Epidermal melanocyte (primary cell): ENCODE results near the genes WASHC1, DMRT1 and VLDLR.

DNA sequence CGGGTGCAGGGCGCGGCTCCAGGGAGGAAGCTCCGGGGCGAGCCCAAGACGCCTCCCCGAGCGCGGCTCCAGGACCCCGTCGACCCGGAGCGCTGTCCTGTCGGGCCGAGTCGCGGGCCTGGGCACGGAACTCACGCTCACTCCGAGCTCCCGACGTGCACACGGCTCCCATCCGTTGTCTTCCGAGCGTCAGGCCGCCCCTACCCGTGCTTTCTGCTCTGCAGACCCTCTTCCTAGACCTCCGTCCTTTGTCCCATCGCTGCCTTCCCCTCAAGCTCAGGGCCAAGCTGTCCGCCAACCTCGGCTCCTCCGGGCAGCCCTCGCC, at the start of gene WASHC1:
Gene WASHC1 (minus strand): TSS at position 280 of the 325 bp plus-strand sequence.
- RRBS = no CpG with 5 or more reads among the region's 34 CpGs

- RRBS = no CpG with 5 or more reads among the region's 13 CpGs
Measured at GRCh38 chr9:274020-274954, 59.6 kb downstream of the DOCK8 start.

- RRBS = no CpG with 5 or more reads among the region's 4 CpGs
Measured at GRCh38 chr9:297056-297422, 82.4 kb downstream of the DOCK8 start.

GRCh38 chr9:517957-518883, 13.7 kb downstream of the KANK1 start:
- RRBS = no CpG with 5 or more reads among the region's 13 CpGs

DNA sequence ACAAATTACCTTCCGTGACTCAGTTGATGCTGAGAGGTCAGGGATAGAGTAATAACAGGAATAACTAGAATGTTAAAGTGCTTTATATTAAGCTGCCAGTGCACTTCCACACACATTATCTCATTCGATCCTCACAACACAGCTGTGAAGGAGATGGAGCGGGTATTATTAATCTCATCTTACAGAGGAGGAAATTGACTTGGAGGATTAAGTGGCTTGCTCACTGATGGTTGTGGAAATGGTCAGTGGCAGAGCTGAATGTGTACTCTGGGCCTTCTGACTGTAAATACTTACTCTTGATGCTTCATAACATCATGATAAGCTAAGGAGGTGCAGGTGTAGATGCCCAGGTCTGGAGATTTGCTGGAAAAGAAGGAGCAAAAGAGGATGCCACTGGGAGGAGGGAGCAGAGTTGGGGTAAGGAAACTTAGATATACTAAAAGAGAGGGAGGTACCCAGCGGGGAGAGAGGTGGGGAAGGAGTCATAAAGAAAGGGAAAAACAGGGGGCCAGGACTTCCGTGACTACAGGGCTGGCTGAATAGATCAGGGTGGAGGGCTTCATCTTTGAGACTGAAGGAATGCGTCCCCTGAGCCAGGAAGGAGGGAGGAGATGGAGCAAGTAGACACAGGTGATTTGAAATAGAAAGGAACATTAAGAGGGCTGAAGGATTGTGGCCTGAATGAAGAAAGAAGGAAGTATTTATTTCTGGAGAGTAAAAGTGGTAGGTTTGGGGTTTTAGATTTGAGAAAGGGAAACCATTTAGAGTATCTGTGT, 84.7 kb downstream of the KANK1 start:
- RRBS = no CpG with 5 or more reads among the region's 6 CpGs

GRCh38 chr9:591215-591681, 86.8 kb downstream of the KANK1 start:
- RRBS = no CpG with 5 or more reads among the region's 4 CpGs

DNA sequence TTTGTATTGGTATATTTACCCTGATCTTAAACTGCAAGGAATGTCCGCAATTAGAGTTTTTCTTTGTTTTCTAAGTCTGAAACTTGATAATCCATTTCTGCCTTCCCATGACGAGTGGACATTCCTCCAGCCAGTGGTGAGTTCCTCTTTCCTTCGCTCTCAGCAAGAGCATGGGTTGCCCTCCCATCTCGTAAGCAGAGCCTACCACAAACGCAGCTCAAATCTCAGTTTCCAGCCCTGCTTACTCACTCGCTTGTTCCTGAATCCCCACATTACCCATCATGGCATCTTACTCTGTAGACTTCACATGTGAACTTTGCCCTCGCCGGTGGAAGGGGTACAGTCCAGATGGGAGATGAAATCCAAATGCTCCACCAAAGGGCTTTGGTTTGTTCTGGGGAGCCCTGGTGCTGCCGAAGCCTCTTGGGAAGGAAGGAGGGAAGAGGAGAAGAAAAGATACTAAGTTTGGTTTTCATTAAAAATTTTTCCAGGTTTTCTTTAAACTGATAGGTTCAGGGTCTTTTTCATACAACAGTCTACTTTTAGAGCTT, 117.1 kb downstream of the KANK1 start:
- RRBS = no CpG with 5 or more reads among the region's 9 CpGs

GRCh38 chr9:653163-653362, 148.6 kb downstream of the KANK1 start:
- RRBS = no CpG with 5 or more reads among the region's 4 CpGs

DNA sequence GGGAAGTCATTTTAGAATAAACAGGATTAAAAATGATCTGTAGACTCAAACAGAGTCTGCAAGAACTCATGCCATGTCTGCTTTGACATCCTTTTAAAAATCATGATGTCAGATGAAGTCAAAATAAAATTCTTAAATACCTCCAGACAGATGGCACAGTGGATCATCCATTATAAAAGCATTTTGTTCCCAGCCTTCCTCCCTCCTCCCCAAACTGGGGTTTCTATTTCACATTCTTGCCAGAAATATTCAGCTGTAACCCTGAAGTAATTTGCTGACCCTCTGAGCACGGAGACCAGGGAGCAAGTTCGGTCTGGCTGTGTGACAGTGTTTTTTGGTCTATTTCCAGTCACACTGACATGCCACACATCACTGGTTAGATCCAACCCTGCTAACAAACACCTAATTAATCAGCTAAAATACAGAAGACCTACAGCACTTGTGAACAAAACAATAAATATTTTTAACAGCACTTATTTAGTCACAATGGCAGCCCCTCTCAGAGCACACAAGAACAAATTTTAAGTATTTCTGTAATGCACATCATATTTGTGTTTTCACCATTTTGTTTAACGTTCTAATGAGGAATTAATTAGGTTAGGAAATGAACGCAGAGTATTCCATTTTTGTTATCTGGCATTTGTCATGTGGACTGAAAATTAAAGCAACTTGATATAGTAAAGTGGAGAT, 126.1 kb upstream of the DMRT1 start:
- RRBS = no CpG with 5 or more reads among the region's 4 CpGs

- RRBS = no CpG with 5 or more reads among the region's 1 CpG
Measured at GRCh38 chr9:716019-716470, 125.5 kb upstream of the DMRT1 start.

DNA sequence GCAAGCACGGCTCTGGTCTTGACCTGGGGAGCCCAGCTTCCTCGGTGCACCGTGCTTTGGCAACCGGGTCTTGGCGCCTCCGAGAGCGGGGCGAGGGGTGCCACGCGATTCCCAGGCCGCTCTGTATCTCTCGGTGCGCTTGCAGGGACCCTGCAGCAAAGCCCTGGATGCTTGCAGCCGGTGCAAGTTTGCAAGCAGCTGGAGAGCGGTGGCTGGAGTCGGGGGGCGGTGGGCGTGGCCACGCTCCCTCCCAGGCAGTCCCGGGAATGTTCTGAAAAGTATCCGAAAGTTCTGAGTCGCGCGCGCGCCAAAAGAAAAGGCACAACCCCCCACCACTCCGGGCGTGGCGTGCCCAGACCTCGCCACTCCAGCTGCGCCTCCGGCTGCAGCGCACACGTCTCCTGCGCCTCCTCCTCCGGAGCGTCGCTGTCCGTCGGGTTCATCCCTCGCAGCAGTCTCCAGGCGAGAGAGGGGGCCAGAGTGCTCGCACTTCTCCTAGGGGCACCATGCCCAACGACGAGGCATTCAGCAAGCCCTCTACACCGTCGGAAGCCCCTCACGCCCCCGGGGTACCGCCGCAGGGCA, at the start of gene DMRT1:
Gene DMRT1 (plus strand): TSS at position 365 of the 585 bp plus-strand sequence.
- RRBS = 2% methylated on average over 22 of the region's 51 CpGs

DNA sequence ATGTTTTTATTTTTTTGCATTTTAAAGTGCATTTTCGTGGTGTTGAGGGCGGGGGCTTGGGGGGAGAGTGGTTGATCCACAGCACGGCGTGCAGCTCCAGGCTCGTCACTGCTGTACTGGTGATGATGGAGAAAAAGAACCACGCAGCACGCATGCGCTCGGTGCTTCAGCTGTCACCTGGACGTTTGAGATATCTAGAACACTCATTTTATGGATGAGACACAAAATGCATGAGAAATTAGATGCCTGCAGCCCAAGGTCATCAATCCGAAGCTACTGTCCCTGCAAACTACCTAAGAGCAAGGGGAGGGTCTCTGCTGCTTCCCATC, 2.2 kb downstream of the DMRT2 start:
- RRBS = no CpG with 5 or more reads among the region's 11 CpGs

DNA sequence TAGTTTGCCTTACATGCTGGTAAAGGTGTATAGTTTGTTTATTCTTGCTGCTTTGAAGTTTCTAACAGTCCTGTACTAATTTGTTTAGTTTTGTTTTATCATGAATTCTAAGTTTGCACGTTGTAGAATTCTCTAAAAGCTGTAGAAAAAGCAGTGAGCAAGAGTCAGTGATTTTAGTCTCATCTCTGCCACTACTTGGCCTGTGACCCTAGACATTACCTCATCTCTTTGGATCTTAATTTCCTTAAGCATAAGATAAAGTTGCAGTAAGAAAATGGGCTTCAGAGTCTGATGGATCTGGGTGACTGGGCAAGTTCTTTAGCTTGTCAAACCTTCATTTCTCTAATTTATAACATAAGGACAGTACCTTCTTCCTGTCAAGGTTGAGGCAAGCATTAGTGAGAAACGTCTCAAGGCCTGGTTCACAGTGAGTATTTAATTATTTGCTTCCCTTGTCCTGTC, 247.9 kb downstream of the DMRT2 start:
- RRBS = no CpG with 5 or more reads among the region's 2 CpGs

GRCh38 chr9:1951339-1951959, 63.7 kb upstream of the SMARCA2 start:
- RRBS = no CpG with 5 or more reads among the region's 4 CpGs

GRCh38 chr9:2119208-2119795, 104.2 kb downstream of the SMARCA2 start:
- RRBS = no CpG with 5 or more reads among the region's 10 CpGs

DNA sequence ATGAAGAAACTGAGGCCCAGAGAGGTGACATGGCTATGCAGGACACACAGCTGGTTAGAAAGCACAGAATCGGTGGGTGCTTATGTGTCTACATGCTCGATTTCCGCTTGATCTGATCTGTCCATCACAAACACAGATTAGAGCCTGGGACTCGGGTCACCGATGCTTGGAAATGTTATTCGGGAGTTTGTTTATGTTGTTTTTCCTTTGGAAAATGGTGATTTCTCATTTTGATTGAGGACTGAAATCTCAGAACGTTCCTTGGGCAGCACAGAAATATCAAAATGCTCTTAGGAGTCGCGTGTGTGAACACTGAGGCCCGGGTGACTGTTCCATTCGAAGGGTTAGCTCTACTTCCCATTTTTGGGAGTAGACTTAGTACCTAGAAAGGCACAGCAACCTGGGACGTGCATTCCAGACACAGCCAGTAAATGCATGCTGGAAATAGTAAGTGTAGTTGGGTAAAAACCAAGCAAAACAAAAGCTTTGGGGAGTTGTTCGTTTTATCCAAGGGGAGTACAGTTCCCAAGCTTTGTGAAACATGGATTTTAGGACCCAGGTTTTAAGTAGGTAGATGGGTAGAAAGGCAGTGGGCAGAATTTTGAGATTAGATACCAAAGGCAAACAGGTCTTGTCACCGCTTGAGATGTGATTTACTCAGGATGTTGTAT, 109.5 kb downstream of the SMARCA2 start:
- RRBS = no CpG with 5 or more reads among the region's 14 CpGs

DNA sequence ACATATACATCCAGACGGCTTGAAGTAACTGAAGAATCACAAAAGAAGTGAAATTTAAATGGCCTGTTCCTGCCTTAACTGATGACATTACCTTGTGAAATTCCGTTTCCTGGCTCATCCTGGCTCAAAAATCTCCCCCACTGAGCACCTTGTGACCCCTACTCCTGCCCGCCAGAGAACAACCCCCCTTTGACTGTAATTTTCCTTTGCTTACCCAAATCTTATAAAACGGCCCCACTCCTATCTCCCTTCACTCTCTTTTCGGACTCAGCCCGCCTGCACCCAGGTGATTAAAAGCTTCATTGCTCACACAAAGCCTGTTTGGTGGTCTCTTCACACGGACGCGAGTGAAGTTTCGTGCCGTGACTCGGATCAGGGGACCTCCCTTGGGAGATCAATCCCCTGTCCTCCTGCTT, 260.6 kb downstream of the SMARCA2 start:
- RRBS = no CpG with 5 or more reads among the region's 12 CpGs

GRCh38 chr9:2289357-2289740, 274.2 kb downstream of the SMARCA2 start:
- RRBS = no CpG with 5 or more reads among the region's 3 CpGs

DNA sequence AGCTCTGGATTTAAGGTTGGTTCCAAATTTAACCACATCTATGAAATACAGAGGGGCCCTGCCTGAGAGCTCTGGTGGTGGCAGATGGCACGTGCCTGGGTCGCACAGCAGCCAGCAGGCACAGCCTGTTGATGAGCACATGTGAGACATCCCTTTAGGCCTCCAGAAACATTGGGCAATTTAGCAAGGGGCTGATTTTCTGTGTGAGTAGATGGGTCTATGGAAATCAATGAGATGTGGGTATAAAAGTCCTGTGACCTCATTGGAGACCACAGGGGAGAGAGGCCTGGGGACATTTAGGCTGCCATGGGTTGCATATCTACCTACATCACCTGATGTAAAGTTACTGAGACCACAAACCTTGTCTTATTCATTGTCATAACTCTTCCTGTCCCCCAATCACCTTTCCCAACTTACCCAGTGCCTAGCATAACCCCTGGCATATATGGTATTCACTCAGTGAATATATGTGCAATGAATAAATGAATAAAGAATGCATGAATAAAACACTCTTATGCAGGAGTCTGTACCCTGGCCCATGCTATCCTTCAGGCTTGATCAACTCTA, 285.0 kb downstream of the SMARCA2 start:
- RRBS = no CpG with 5 or more reads among the region's 2 CpGs

DNA sequence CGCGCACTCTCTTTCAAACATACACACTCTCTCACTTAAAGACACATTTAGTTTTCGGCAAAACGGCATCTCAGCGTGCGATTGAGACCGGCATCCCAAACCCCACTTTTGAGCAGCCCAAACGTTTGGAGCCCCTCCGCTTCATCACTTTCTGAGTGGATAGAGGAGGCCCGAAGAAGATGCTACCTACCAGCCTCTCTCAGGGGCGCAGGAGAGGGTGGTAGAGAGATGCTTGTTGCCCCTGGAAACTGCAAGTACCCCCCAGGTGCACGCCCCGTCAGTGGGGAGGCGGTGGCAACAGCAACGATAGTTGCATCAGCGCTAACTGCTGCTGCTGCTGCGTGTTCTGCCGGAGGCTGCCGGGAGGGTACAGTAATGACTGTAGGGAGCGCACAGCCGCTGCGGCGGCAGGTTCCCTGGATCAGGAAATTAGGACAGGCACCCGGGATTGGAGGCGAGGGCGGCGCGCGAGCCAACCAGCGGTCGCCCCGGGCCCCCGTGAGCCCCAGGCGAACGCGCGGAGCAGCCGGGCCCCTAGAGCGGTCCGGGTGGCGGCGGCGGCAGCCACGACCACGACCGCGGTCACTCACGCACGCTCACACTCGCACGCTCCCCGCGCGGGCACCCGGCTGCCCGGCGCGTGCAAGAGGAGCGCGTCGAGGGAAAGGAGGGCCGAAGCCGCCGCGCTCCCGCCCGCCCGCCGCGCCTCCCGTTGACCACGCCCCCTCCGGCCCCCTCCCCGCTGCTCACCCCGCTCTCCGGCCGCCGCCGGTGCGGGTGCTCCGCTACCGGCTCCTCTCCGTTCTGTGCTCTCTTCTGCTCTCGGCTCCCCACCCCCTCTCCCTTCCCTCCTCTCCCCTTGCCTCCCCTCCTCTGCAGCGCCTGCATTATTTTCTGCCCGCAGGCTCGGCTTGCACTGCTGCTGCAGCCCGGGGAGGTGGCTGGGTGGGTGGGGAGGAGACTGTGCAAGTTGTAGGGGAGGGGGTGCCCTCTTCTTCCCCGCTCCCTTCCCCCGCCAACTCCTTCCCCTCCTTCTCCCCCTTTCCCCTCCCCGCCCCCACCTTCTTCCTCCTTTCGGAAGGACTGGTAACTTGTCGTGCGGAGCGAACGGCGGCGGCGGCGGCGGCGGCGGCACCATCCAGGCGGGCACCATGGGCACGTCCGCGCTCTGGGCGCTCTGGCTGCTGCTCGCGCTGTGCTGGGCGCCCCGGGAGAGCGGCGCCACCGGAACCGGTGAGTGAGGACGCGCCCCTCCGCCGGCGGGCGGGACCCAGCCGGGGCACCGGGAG, at the start of gene VLDLR:
Gene VLDLR (plus strand): TSS at position 749 of the 1,289 bp plus-strand sequence.
- RRBS = 2% methylated on average over 45 of the region's 124 CpGs